UCH-1 (cell line): ENCODE measurements around a stretch of chr10.

- RRBS = no CpG with 5 or more reads among the region's 20 CpGs
These were observed 7.9 kb downstream of the TUBGCP2 start for GRCh38 chr10:133300550-133301311.

DNA sequence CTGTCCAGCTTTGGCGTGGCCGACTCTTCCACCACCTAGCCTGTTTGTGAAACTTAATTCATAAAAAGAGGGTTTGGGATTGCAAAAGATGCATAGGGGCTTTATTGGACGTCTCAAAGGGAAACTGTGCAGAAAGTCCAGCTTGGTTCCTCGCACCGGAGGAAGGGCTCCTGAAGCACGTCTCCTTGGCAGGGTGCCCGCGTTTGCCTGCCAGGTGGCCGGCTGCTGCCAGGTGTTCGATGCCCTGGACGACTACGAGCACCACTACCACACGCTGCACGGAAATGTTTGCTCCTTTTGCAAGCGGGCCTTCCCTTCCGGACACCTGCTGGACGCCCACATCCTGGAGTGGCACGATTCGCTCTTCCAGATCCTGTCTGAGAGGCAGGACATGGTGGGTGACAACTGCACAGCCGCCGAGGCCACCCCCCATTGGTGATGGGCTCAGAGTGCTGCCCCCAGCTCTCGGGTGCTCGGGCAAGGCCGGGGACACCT is 917 bp downstream of the ZNF511 start:
- RRBS = 50% methylated on average over 2 of the region's 24 CpGs

- RRBS = 100% methylated on average over 1 of the region's 34 CpGs
These were observed 318 bp upstream of the FUOM start for GRCh38 chr10:133358107-133358567.

DNA sequence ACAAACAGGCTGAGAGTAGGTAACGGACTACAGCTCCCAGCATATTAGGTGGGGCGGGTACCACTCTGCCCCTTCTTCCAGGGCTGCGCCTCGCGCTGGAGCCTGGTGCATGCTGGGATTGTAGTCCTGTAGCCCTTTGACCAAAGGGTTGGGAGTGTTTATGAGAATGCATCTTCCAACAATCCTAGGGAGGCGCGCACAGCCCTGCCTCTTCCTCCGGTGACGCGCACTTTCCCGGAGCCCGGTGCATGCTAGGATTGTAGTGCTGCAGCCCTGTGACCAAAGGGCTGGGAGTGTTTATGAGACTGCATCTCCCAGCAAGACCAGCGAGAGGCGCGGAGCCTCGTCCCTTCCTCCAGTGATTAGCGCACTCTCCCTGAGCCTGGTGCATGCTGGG is 22.4 kb upstream of the FRG2B start:
- RRBS = no CpG with 5 or more reads among the region's 17 CpGs